ENCODE measurements around the gene FAM25A.

GRCh38 chr10:86401988-86402880 lies 35.6 kb upstream of the GRID1 start:
- RRBS: no CpG with 5 or more reads among the region's 20 CpGs

GRCh38 chr10:86669941-86671191 lies 2.1 kb downstream of the LDB3 start:
- RRBS: no CpG with 5 or more reads among the region's 20 CpGs

DNA sequence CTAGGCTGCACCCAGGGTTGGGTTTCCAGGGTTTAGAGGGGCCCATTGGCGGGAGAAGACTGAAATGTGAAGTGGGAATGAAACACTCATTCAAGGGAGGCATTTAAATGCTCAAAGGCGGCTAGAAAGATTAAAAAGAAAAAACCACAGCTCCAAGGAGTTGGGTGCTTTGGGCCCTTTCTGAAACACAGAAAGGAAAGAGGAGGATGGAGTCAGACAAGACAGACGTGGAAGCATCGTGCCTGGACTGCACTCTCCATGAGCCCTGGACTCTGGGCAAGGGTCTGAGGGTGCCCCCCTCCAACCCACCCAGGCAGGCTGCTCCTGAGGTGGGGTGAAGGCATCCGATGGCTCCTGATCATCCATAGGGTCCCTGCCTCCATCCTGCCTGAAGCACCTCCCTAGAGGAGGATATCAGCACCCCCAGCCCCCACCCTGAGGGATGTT lies 6.3 kb downstream of the LDB3 start:
- RRBS: no CpG with 5 or more reads among the region's 5 CpGs

DNA sequence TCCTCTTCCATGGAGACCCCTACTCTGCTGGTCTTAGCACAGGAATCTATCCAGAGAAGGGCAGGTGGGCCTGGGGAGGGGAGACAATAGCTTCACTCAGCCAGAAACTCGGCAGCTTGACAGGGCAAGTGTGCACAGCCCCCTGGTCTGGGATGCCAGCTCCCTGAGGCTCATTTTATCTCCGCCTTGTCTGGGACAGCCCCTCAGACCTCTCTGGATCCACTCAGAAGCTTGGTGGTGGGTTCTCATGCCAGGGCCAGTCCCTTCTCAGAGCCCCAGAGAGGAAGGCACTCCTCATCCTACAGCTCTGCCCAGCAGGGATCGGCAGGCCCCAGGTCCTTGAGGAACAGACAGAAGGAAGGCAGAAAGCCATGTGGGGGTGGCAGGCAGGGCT lies 40.3 kb downstream of the LDB3 start:
- RRBS: no CpG with 5 or more reads among the region's 3 CpGs

DNA sequence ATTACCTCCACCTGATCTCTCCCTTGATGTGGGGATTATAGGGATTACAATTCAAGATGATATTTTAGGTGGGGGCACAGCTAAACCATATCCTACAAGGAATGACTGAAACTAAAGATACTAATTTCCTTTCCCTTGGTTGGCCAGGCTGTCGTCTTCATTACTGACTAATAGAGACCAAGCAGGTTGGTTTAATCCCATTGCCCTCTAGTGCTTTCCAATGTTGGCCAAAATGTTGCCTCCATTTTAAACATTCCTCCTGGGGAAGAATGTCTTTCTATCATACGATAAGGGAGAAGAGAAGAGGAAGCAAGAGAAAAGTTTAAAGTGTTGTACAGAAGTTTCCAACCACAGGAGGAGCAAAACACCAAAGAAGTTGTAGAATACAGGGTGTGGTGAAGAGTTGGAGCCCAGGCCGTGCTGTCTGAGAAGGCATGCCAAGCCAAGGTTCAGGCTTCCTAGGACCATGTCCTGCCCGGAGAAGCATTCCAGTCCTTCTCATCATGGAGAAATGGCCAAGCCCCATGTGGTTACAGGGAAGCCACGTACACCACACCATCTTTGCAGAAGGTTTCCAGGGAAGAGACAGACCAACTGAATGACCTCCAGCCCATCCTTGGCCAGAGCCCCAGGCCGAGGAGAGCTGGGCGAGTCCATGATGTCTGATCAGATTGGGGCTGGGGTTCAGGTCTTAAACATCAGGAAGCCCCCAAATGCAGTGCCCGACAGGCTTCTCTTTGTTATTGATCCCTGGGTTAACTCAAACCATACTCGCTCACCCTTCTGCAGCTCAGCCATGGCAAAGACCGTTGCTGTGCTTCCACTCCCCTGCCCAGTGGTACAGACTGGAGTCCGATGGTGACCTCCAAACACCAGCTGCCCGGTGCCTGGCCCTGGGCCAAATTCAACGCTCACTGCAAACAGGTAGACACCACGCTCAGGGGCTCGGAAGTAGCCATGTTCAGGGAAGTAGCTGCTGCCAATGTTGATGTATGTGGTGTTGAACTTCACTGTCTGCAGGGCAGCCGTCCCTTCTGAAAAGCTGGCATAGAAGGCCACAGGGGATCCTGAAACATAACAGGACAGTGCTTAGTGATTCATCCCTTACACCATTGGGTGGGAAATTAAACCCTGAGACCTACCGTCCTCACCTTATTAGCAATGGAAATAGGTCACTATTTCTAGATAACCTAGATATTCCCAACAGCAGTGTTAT lies 20.9 kb downstream of the MMRN2 start:
- RRBS: no CpG with 5 or more reads among the region's 17 CpGs

- RRBS: no CpG with 5 or more reads among the region's 18 CpGs
These were observed 838 bp downstream of the SNCG start for GRCh38 chr10:86958913-86959961.

DNA sequence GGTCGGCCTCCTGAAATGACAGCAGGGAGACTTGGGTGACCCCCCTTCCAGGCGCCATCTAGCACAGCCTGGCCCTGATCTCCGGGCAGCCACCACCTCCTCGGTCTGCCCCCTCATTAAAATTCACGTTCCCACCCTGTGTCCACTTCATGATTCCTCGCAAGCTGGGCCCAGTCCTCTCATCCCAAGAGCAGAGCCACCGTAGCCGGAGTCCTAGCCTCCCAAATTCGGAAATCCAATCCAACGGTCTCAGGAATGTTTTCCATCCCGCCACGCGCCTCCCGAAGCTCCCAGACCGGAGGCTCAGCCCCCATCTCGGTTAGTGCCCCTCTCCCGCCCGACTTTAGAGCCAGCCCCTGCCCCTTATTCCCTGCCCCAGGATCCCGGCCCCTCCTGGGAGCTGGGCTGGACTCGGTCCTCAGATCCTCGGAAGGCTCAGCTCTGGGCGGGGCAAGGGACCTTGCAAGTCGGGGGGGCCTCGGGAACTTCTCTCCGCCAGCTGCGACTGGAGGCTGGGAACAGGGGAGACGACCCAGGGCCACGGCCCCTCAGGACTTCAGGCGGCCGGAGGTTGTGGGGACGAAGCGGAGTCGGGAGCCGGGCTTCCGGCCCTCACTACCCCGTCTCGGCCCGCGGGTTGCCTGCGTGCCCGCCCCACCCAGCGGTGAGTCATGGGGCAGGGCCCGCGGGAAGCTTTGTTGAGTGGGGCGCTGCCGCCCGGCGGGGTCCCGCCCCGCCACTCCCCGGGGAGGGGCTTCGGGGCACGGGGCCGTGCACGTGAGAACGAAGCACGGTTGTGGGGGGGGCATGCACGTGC lies 2.5 kb downstream of the ADIRF start:
- RRBS: 93% methylated on average over 9 of the region's 58 CpGs

- RRBS: no CpG with 5 or more reads among the region's 10 CpGs
These were observed at the start of gene FAM25A for GRCh38 chr10:87020003-87020471. Gene FAM25A, plus strand, starts transcription at chr10:87020294.

- RRBS: no CpG with 5 or more reads among the region's 2 CpGs
These were observed 31.2 kb downstream of the FAM25A start for GRCh38 chr10:87051060-87051829.

DNA sequence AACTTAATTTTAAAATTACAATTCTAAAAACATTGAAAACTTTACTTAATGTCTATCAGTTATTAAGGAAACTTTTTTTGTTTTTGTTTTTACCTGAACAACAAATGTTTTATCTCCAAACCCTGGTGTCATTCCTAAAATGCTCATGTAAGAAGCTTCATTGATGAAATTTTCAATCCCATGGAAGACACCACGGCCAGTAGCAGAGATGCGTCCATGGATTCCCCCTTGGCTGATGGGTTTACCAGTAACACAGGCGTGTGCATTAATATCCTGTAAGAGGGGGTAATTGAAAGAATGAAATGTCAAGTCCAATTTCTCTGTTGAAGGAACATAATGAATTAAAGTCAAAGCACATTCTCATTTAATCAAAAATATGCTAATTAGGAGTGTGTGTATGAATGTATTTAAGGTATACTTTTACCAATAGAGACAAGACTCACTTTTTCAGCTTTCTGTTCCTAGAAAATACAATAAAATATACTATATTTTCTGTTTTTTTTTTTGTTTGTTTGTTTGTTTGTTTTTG lies 32.0 kb downstream of the GLUD1 start:
- RRBS: no CpG with 5 or more reads among the region's 3 CpGs

DNA sequence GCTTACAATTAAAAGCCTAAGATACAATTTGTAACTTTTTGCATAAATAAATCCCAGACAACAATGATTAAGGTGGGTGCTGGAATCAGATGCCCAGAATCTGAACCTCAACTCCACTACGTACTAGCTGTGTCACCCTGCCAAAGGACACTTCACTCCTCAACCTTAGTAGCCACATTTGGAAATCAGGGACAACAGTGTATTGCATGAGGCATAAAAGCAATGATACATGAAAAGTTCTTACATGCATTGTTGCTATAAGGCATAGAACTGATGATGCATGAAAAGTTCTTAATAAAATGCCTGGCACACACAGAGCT lies 5.5 kb downstream of the GLUD1 start:
- RRBS: no CpG with 5 or more reads among the region's 1 CpG

GRCh38 chr10:87214010-87214647 lies 11.1 kb upstream of the NUTM2A start:
- RRBS: no CpG with 5 or more reads among the region's 23 CpGs

- RRBS: no CpG with 5 or more reads among the region's 39 CpGs
These were observed 15.9 kb upstream of the NUTM2D start for GRCh38 chr10:87341610-87342054.

- RRBS: no CpG with 5 or more reads among the region's 3 CpGs
These were observed 74.0 kb upstream of the PAPSS2 start for GRCh38 chr10:87585598-87586201.

- RRBS: no CpG with 5 or more reads among the region's 2 CpGs
These were observed 34.4 kb downstream of the PAPSS2 start for GRCh38 chr10:87693995-87694515.

DNA sequence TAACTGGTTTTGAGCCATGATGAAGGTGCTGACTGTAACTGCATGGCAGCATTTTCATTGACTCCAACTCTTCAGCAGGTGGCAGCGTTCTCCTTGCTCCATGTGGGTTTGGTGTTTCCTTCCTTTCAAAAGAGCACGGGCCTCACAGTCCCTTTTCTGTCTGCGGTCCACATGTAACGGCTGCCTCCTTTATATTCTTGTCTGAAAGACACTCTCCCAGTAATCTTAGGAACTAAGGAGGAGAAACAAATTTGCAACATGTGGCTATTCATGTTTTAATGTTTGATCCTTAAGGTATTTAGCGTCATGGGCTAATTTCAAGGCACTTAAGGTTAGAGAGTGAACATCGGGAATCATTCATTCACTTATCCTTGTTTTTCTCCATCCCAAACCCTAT lies 12.5 kb downstream of the KLLN start:
- RRBS: no CpG with 5 or more reads among the region's 6 CpGs

GRCh38 chr10:87873686-87874497 lies 10.5 kb downstream of the PTEN start:
- RRBS: no CpG with 5 or more reads among the region's 4 CpGs

DNA sequence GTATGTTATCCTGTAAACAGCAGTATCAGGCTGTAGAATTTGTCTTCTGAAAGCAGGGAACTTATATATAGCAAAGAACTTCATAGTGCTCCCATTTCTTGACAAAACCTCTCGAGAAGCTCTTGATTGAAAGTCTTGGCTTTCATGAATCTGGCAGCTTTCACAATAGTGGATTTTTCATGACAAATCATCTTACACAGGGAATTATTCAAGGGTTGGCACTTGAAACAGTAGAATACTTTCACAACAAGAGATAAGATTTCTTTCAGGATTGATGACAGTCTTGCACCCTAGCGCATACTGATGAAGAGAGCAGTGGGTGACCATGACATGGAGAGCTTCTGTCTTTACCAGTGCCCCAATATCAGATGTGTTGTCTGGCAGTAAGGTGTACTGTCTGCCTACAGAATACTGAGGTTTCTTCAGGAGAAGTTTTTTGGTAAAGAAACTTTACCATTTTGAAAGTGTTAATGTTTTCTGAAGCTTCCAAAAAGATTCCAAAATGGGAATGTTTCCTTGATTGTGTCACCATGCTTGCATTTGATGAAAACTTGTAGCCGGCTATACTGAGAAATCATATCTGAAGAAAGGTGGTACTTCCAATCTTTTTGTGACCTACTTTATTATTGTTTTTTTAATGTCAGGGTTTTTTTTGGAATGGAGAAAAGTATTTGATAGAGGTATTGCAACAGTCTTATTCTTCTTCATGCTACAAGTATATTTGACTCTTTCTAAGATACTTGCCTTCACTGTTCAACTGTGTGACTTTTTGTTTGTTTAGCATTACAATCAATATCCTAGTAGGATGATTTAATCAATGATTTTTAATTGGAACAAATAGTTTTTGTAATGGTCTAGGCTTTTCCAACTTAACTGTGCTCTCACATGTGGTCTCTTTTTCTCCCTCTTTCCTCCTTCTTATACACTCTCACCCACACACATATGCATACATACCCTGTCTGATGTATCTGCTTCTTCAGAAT lies 72.6 kb downstream of the PTEN start:
- RRBS: no CpG with 5 or more reads among the region's 3 CpGs

GRCh38 chr10:88066896-88067332 lies 203.5 kb downstream of the PTEN start:
- RRBS: no CpG with 5 or more reads among the region's 7 CpGs

Measured in PFSK-1 (cell line).